Skeletal muscle satellite cell (primary cell): ENCODE measurements around a stretch of chr13.

DNA sequence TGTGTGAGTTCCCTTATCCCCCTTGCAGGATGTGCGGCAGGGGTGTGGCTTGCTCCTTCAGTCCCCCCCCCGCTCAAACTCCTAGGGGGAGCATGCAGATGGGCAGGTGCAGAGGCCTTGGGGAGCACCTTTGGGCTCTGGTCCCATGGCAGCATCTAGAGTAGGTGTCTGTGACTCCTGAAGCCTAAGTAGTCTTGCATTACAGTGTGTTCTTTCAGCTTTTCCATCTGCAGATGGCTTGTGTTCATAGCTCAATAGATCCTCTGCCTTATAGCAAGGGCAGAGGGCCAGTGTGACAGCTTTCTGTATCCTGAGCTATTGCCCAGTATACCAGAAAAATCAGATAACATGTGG is 575.6 kb downstream of the TBC1D4 start:
- CAGE, long polyA plus RNA: no peak

DNA sequence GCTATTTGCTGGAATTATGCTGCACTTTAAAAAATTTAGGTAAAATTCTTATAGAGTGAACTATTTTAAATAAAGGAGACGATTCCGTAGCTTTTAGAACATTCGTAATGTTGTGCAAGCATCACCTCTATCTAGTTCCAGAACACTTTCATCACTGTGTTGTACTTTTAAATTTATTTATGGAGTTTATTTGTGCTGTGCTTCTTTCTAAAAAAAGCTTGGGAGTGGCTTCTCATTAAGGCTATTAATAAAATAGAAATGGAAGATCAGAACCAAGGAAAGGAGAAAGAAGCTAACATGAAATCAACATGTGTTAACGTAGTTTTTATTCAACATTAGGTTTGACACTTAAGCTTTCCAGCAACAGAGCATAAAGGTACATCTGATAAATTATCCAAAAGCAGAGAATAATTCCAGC is 35.8 kb downstream of the TBC1D4 start:
- CAGE, long polyA plus RNA: no peak

DNA sequence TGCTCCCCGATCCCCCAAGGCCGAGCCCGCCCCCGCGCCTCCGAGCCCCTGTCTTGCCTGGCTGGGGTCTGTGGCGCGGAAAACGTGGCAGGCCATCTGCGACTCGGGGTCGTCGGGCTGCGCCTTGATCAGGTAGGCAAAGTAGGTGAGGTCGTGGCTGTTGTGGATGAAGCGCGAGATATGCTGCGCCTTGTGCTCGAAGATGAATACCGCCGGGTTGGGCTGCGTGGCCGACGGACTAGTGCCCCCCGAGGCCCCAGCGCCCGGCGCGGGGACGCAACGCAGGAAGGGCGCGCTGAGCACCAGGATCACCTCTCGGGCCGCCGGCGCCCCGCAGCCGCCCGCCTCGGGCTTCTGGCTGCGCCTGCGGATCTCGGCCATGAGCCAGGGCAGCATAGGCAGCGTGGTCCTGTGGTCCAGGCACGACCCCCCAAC is 739 bp downstream of the TBC1D4 start:
- CAGE, long polyA plus RNA: no peak

DNA sequence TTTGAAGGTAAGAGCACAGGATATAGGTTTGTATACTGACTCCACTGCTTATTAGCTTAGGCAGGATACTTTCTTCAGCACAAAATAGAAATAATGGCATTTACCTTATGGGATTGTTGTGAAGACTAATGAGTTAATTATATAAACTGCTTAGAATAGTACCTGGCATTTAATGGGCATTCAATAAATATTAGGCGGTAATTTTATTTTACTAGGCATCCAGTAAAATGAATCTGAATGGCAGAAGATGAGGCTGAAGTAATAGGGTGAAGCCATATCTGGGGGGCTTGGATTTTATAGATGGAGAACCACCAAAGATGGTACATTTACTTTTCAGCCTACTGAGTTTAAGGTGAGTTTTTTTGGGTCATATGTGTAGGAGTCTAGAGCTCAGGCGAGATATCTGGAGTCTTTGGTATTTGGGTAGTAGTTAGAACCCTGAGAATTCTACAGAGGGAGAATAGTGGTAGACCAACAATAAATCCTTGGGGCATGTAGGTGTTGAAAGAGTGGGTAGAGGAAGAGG is 25.0 kb downstream of the UCHL3 start:
- CAGE, long polyA plus RNA: no peak

DNA sequence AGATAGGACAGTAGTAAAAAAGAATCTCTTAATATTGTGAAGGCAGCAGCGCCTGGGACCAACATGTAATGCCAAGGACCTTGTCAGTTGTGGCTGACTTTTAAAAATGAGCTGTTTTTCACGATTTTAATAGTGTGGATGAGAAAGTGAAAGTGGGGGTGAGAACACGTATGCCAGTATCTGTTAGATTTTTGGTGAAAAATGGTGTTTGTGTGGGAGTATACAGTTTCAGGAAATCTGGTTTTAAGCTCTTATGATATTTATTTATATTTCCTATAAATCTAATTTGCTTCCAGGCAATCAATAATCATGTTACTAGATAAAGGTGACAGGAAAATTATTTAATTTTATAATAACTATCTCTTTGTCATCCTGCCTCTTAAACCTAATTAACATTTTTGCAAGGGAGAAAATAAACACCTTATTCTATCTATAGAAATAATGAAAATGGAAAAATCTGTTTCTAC is 125.3 kb downstream of the LMO7 start:
- CAGE, long polyA plus RNA: no peak

DNA sequence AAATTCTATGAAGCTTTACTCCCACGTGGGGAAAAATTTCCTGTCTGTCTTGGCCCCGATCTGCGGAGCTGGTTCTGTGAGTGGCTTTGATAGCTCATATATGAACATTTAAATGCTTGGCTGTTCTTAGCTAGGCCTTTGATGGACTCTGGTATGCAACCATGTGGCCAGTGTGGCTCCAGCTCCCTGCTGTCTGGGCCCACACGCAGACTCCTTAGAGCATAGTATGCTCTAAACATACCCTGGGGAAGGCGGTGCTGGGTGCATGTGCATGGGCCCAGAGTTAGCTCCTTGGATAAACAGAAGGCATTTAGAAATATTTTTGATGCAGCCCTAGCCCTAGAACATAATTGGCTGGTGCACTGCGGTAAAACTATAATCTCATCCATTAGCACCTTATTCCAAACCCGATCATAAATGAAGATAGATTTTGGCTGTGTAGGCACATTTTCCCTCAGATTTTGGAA is 153.4 kb downstream of the LMO7 start:
- CAGE, long polyA plus RNA: no peak

- CAGE, long polyA plus RNA: no peak
Measured at GRCh38 chr13:75857795-75858817, 222.0 kb downstream of the LMO7 start.

DNA sequence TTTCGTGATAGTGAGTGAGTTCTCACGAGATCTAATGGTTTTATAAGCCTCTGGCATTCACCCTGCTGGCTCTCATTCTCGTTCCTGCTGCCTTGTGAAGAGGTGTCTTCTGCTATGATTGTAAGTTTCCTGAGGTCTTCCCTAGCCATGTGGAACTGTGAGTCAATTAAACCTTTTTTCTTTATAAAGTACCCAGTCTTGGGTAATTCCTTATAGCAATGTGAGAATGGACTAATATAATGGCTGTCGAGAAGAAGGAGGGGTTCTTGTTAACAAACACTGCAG is 271.1 kb downstream of the LMO7 start:
- CAGE, long polyA plus RNA: no peak

- CAGE, long polyA plus RNA: no peak
Measured at GRCh38 chr13:76884611-76885003, 1.6 kb downstream of the KCTD12 start.

DNA sequence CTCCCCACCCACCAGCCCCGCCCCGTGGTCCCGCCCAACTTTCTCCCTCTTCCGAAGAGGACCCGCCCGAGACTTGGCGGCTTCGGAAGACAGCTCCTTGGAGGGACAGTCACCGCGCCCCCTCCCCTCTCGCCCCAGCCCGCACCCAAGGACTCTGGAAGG is 291 bp upstream of the KCTD12 start:
- CAGE, long polyA plus RNA: no peak

DNA sequence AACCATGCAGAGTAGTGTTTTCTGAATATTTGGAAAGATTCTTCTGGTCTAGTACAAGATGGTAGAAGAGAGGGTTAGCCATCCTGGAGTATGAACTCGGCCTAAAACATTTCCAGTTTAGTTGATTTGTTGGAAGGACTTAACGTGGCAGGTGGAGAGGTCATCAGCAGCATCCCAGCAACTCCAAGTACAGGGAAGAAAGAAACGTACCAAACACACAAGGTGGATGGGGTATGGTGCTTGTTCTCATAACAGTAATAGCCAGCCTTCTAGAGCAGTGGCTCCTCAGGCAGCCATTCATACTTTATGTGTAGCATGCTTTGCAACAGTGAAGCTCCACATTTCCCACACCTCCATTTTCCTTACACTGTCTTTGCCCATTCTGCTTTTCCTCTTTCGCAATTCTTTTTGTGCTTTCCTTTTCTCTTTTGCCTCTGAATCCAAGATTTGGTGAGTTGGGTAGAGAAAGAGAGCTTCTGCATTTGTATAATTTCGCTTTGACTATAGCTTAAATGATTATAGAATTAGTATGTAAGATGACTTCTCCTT is 7.5 kb downstream of the CLN5 start:
- CAGE, long polyA plus RNA: no peak

- CAGE, long polyA plus RNA: no peak
Measured at GRCh38 chr13:77068492-77068857, 41.5 kb upstream of the FBXL3 start.

- CAGE, long polyA plus RNA: no peak
Measured at GRCh38 chr13:77226266-77226829, 100.5 kb downstream of the MYCBP2 start.

DNA sequence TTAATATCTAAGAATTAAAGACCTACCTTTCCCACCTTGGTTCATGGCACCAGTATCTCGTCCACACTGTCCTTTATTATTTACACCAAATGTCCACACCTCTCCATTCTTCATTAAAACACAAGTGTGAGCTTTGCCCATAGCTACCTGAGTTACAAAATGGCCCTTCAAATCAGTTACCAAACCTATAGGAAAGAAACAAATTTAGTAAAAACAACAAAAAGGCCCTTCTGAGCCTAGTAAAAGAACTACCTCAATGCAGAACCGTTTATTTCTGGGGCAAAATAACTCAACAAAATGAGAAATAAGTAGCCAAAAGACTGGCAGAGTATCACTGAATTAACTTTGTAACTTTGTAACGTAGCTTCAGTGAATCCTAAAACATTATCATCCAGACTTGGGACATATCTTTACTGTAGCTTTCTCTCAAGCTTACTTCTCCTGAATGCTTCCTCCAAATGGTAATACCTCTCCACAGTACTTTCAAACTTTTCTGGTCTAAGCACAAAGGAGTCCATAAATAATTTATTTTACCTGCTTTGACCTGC is 69.2 kb downstream of the MYCBP2 start:
- CAGE, long polyA plus RNA: no peak

DNA sequence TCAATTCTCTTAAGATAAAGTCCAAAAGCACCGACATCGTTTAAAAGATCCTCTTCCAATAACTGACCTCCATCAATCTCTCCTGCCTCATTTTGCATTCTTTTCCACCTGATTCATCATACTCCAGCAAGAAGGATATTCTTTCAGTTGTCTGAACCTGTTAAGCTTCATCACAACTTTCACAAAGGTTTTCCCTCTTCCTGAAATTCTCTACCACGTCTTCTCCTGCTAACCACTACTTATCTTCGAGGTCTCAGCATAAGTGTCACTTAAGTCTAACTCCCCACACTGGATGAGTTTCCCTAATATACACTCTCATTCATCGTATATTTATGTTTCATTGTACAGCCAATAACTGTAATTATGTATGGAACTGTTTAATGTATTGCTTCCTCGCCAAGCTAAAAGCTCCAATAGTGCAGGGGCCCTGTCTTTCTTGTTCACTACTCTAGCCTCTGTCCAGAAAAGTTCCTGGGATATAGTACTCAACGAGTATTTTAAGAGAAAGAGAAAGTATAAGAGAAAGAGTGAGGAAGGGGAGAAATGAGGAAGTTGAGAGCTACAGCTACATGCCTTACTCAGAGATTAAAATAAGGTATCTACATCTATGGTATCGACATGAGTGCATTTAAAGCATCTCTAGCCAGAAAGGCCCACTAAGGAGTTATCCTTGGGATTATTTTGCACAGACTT is 28.7 kb downstream of the MYCBP2 start:
- CAGE, long polyA plus RNA: no peak

- CAGE, long polyA plus RNA: no peak
Measured at GRCh38 chr13:77325886-77326227, 1.0 kb downstream of the MYCBP2 start.

DNA sequence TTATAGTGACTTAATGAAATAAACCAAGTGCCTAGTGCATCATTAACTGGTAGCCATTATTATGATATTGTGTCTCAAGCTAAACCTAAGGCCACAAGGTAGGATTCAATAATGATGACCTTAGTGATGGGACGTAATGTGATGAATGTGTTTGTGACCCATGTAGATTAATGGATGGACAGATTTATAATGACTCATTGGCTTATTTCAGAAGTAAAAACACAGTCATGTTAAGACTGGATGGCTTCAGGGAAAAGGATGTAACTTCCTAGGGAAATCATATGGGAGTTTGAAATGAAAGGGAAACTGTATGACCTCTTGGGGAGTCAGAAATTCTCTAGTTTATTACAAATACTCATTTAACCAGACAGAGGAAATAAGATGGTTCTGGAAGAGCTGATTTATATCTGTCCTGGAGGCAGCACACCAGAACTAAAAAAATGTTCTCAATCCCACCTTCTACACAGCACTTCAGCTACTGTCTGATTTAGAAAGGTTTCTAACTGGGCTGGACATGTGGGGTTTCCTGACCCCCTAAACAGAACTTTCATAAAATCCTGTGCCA is 2.9 kb downstream of the EDNRB start:
- CAGE, long polyA plus RNA: no peak

- CAGE, long polyA plus RNA: no peak
Measured at GRCh38 chr13:77990967-77991571, 72.4 kb upstream of the EDNRB start.

- CAGE, long polyA plus RNA: no peak
Measured at GRCh38 chr13:78657619-78657993, 1.3 kb downstream of the OBI1 start.

DNA sequence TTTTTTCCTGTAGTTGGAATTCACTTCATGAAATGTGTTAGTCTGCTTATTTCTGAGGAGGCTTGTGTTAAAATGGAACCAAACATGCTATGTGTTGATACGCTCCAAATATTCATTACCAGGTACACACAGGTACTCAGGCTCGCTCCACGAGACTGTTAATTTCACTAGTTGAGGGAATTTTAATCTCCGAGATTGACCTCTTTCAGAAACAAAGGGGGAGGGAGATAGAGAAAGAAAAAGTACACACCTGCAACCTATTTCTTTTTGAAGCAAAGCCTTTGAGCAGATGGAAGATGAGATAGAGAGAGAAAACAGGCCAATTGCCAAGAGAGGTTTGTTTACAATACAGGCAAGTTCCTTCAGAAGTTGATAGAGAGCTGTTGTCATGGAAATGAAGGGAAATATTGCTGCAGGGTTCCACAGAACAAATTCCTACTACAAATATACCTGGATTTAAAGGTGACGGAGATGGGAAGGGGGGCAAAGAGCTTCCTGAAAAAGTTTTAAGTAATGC is 388.3 kb downstream of the NDFIP2 start:
- CAGE, long polyA plus RNA: no peak